PC-3 (cell line): Measurements from ENCODE around the genes KRTAP21-1, HUNK and TCP10L.

- RAMPAGE, long total RNA: no peak
Observed at GRCh38 chr21:30755293-30755701, at the start of gene KRTAP21-1. TSS of gene KRTAP21-1 (minus strand) at chr21:30755428.

DNA sequence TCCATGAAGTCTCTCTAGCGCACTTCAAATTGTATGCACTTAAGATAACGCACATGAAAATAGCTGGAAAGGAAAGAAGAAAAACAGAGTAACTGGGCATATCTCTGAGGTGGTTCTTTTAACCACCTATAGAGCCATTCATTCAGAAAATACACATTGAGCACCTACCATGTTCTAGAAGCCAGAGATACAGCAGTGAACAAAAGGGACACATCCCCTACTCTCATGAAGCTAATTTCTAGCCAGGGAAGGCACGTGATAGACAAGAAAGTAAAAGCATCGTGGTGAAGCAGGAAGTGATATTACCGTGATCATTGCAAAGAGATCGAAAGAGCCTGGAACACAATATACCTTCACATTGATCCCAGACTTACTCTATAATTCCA is 76.0 kb downstream of the TIAM1 start:
- RAMPAGE, long total RNA: no peak

DNA sequence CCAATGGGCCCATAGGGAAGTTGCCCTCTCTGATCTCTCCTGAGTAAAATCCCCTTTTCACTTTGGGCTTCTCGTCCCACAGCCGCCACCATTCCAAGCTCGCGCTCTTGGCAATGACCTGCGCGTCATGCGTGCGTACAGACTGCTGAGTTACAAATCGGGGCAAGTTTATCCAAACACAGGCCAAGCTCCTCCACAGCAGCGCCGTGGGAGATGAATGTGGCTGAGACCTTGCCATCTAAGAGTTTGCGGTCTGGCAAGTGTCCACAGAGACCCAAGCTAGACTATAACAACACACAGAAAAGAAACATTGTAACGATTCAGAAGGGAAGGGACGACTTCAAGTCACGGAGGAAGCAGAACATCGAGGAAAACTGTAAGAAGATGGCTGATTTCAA is 116.3 kb upstream of the SOD1 start:
- RAMPAGE, long total RNA: no peak

GRCh38 chr21:31660676-31661207 is 1.2 kb downstream of the SOD1 start:
- RAMPAGE, long total RNA: no peak

DNA sequence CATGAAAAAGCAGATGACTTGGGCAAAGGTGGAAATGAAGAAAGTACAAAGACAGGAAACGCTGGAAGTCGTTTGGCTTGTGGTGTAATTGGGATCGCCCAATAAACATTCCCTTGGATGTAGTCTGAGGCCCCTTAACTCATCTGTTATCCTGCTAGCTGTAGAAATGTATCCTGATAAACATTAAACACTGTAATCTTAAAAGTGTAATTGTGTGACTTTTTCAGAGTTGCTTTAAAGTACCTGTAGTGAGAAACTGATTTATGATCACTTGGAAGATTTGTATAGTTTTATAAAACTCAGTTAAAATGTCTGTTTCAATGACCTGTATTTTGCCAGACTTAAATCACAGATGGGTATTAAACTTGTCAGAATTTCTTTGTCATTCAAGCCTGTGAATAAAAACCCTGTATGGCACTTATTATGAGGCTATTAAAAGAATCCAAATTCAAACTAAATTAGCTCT is 9.0 kb downstream of the SOD1 start:
- RAMPAGE, long total RNA: no peak

DNA sequence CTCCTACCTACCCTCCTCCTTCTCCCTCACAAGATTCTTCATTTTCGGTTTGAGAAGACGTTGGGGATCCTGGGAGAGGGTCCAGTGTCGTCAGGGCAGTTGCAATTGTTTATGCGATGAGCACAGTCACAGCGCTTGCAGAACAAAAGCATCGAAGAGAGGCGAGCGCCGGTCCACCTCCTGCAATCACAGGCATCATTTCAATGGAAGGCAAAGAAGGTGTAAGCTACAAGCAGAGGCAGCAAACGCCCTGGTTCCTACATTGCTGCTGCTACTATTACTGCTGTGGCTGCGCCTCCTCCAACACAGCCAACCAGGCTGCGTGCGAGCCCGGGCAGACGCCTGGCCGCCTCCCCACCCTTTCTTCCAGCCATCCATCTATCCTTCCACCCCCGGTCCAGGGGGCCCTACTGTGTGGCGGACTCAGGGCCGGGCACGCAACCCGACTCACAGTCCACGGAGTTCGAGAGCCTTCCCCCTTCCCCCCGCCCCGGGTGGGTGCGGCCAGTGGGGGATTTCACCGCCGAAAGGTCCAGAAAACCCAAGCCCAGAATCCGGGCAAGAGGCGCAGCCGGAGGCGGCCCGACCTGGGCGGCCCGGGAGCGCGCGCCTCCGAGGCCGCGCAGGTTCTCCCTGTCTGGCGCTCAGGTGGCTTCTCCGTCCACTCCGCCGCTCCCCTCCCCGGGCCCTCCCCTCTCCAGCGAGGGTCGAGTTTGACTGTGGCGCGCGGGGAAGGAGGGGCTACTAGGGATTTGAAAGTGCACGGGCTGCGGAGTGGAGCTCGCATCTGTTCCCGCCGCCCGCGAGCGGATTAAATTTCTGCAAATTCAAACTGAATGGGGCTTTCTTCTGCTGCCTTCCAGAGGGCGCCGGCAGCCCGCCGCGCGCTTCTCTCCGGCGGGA is at the start of gene HUNK:
Gene HUNK, plus strand, starts transcription at position 744 of the 903 bp plus-strand sequence.
- RAMPAGE, long total RNA: no peak

DNA sequence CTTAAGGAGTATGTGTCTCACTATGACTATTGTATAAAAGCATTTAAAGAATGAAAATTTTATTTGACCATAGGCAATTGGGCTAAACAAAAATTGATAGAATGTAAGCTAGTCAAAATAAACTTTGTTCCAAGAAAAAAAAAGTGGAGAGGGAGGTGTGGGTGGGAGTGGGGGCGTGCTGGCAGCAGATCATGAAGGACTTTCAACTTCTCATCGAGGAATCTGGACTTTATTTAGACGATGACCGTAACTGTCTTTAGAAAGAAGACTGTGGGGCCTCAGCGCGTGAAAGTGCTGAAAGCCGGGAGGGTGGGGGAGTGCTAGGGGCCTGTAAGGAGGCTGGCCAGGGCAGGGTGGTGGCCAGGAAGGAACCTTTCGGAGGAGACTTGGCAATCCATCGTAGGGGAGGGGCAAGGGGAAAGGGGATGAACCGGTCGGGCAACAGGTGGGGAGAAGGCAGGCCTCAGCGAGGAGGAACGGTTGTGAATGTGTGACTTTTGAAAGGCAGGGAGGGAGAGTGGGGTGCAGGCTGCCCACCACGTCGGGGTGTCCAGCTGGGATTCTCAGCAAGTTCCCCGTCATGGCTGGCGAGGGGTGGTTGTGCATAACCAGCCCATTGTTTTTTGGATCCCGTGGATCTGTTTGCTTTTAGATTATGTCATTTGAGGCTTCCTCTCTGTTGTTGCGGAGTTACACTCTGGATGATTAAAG is 35.4 kb downstream of the HUNK start:
- RAMPAGE, long total RNA: no peak

GRCh38 chr21:31958213-31958431 is 85.3 kb downstream of the HUNK start:
- RAMPAGE, long total RNA: no peak

- RAMPAGE, long total RNA: no peak
Observed at GRCh38 chr21:32381452-32381997, 11.3 kb downstream of the URB1 start.

- RAMPAGE, long total RNA: no peak
Observed at GRCh38 chr21:32412104-32412542, 383 bp upstream of the EVA1C start.

GRCh38 chr21:32413620-32414189 is 1.2 kb downstream of the EVA1C start:
- RAMPAGE, long total RNA: no peak

DNA sequence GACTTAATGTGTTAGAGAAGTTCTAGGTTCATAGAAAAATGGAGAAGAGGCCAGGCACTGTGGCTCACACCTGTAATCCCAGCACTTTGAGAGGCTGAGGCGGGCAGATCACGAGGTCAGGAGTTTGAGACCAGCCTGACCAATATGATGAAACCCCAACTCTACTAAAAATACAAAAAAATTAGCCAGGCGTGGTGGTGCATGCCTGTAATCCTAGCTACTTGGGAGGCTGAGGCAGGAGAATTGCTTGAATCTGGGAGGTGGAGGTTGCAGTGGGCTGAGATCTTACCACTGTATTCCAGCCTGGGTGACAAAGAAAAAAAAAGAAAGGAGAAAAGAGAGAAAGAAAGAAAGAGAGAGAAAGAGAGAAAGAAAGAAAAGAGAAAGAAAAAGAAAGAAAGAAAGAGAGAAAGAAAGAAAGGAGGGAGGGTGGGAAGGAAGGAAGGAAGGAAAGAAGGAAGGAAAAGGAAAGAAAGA is 36.1 kb downstream of the EVA1C start:
- RAMPAGE, long total RNA: no peak

DNA sequence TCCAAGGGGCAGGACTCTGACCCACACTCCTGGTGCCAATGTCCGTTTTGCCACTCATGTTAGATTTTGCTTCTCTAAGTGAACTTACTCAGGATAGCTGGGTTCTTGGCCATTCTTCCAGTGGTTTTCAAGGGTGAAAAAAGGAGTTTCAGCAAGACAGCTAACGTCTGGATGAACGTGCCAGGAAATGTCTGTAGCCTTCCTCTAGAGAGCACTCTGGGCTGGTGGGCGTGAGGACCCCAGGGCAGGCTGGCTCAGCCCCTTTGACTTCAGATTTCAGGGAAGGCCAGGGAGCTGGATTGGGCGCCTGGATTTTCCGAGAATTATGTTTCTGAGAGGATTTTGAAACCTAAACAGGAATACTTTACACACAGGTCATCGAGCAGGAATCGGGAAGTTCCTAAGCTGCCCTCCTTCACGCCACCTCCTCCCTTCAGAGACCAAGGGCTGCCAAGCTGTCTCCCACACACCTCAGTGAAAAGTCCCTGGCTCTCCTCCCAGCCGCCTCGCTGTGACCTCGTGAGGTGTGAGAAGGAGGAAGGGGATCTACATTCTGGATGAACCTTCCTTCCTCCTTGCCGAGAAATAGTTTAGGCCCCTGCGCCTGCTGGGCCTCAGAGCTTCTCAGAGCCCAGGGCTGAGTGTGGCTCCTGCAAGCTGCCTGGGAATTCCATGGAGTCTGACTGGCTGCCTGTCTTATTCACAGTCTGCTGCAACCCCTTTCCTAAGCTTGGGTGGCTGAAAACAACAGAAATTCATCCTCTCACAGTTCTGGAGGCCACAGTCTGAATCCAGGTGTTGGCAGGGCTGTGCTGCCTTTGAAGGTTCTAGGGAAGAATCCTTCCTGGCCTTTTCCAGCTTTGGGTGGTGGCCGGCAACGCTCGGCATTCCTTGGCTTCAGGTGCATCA is 38.6 kb downstream of the EVA1C start:
- RAMPAGE, long total RNA: no peak

GRCh38 chr21:32585417-32585903 is at the start of gene TCP10L:
TSS of gene TCP10L (minus strand) at chr21:32585523.
- RAMPAGE, long total RNA: no peak

GRCh38 chr21:33232175-33233249 is 2.8 kb downstream of the IFNAR2 start:
- RAMPAGE, long total RNA: no peak

DNA sequence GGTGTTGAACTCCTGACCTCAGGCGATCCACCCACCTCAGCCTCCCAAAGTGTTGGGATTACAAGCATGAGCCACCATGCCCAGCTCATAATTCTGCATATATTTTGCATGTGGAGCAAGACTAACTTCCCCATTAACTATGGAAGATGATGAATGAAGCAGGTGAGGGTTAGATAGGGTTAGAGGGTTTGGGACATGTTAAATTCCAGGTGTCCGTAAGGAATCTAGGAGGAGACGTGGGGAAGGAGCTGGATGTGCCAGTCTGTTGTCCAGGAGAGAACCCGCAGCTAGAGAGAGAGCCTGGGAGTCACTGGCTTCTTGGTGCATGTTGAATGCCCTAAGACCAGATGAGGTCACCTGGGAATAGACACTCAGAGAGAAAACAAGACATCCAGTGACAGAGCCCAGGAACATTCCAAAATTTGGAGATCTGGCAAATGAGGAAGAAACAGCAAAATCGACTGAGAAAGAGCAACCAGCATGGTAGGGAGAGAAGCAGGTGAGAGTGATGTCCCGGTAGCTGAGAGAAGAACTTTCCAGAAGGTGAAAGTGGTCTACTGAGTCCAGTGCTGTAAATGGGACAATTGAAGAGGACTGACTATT is 15.3 kb upstream of the IL10RB start:
- RAMPAGE, long total RNA: no peak

- RAMPAGE, long total RNA: no peak
Observed at GRCh38 chr21:33288007-33288712, 22.0 kb downstream of the IL10RB start.

DNA sequence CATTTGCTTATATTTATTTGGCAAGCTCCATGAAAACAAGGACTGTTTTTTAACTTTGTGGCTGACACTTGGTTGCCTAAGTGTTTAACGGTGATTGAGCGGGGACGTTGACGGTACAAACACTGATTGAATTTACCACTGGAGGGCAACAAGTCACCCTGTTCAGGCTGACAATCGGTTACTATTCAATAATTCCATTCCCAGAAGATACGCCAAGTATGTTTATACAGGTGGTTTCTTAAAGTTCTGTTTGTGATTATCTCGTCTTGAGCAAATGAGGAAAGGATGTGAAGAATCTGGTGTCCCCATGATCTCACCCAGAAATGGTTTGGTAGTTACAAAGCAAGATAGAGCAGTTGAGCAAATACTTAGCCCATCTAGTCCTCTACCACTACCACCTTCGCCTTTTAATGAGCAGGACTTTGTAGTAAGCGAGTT is 36.1 kb downstream of the IFNAR1 start:
- RAMPAGE, long total RNA: no peak

GRCh38 chr21:33401520-33401979 is 1.7 kb upstream of the IFNGR2 start:
- RAMPAGE, long total RNA: no peak

DNA sequence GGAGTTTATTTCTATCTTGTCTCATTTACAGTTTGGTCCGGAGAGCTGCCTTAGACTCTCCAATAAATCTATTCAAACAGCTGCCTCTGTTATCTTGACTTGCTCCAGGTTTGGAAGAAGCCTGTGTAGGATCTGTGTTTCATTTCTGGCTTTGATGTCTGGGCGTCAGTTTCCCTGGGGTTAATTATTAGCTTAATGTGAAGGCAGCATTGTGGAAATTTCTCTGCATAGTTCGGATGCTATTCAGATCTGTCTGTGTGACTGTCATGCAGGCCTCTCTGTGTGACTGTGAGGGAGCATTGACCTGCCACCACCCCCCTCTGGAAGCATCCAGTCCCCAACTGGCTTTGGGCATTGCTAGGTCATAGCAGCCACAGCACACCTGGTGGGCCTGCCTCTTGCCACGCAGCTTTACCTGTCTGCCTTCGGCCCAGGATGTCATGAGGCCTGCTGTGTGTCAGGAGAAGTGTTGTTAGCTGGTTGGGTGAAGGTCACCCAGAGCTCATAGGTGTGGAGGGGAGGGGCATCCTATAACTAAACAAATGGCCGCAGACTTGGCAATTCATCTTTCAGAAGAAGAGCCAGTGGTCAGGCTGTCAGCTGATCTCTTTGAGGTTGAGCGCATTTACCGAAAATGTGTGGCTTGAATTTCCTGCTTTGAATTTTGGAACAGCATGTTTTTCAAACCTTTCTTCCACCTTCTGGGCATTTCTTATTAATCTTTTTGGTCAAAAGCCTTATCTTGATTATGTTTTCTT is 9.8 kb downstream of the IFNGR2 start:
- RAMPAGE, long total RNA: no peak